Subcutaneous adipose tissue (tissue), 3 donors: ENCODE measurements around the genes FLNC and TSPAN33.

GRCh38 chr7:128830263-128831161 lies at the start of gene FLNC:
TSS of gene FLNC (plus strand) at chr7:128830406.
- PRO-cap: bidirectional peak, plus-strand start at chr7:128830429, minus-strand start at chr7:128830239; bidirectional peak, plus-strand start at chr7:128830897, minus-strand start at chr7:128830921
- RAMPAGE, long total RNA, 3 experiments: start-site peak on the plus strand in 1 of 3 experiments, at chr7:128830394-128830496 at its widest, 12 reads per replicate

GRCh38 chr7:128835210-128835626 lies 5.0 kb downstream of the FLNC start:
- PRO-cap: no peak
- RAMPAGE, long total RNA, 3 experiments: start-site peak on the plus strand in 1 of 3 experiments, at chr7:128835472-128835523 at its widest, 8 reads per replicate

- PRO-cap: no peak
- RAMPAGE, long total RNA, 3 experiments: no peak in any of the 3 experiments
Measured at GRCh38 chr7:128866572-128867234, 573 bp downstream of the ATP6V1FNB start.

DNA sequence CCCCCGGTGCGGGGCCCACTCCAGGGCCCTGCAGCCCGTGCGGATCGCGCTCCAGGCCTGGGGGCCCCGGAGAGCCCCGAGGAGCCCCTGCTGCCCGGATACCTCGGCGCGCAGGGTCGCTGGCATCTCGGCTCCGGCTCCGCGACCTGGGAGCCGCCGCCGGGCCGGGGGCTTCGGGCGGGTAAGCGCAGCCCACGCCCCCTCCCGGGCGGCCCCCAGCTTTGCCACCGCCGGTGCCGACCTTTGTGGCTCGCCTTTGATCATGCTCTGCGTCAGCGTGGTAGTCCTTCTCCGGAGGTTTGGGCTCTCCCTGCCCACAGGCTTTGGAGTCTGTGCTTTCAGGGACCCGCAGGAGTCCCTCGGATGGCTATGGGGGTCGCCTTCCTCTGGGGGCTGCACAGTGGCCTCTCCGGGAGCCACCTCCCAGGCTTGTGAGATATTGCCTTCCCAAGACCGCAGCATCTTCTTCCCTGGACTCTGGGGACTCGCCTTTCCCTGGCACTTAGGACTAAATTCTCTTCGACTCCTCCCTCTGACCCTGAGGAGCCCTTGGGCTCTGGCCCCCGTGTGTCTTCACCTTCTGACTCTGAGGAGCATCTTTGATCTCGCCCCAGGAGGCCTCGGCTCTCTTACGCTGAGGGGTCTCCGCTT lies 3.8 kb downstream of the ATP6V1FNB start:
- PRO-cap: no peak
- RAMPAGE, long total RNA, 3 experiments: no peak in any of the 3 experiments

GRCh38 chr7:128916055-128916685 lies 5.7 kb upstream of the KCP start:
- PRO-cap: no peak
- RAMPAGE, long total RNA, 3 experiments: no peak in any of the 3 experiments

GRCh38 chr7:128933566-128933973 lies 4.2 kb upstream of the IRF5 start:
- PRO-cap: no peak
- RAMPAGE, long total RNA, 3 experiments: no peak in any of the 3 experiments

DNA sequence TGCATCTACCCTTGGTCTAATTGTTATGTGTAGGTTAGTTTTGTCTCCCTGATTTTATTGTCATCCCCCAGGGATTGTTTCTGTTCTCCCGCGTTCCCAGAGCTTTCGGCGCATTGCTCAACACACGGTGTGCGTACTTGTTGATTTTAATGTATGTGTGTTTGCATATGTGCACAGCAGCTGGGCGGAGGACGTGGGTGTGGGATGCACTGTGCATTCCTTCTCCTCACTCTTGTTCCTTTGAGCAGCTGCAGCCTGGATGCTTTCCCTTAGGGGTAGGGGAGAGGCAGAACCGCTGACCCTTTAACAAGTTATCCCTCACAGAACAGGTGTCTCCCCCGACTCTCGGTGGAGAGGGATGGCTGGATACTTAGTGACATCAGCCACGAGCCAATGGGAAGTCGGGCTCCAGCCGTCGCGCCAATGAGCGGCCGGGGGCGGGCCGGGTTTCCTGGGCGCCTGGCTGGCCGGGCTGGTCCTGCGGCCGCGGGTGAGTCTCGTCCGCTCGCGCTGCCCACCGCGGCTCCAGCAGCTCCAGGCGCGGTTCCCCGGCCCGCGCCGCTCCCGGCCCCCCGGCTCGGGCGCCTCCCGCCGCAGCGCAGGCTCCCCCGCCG lies at the start of gene TSPAN33:
TSPAN33 (plus strand) TSS at position 452 of the 614 bp plus-strand sequence.
- PRO-cap: no peak
- RAMPAGE, long total RNA, 3 experiments: no peak in any of the 3 experiments

DNA sequence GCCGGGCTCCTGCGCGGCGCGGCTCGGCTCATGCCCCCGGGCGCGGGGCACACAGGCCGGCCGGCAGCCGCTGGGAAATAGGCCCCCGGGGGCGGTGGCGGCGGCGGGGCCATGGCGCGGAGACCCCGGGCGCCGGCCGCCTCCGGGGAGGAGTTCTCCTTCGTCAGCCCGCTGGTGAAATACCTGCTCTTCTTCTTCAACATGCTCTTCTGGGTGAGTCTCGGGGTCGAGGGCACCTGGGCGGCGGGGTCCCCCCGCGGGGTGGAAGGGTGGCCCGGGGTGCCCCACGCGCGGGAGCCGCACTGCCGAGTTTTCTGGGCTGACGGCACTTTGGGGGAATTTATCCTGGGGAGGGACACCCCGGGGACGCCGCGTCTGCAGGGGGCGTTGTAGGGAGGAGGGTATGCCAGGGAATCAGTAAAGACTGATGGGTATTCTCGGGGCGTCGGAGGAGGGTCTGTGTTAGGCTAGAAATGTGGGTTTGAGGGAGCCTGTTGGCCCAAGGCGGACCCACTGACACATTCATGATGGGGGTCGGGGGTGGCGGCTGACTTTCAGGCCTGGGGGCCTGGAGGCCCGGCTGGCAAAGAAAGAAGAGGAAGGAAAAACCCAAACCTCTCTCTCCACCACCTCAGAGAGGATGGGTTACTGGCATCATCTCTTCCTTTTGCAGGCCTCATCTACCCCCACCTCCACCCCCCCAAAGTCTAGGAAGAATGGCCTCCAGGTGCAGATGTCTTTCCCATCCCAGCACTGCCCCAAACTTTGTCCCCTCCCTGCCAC lies 554 bp downstream of the TSPAN33 start:
- PRO-cap: no peak
- RAMPAGE, long total RNA, 3 experiments: no peak in any of the 3 experiments

DNA sequence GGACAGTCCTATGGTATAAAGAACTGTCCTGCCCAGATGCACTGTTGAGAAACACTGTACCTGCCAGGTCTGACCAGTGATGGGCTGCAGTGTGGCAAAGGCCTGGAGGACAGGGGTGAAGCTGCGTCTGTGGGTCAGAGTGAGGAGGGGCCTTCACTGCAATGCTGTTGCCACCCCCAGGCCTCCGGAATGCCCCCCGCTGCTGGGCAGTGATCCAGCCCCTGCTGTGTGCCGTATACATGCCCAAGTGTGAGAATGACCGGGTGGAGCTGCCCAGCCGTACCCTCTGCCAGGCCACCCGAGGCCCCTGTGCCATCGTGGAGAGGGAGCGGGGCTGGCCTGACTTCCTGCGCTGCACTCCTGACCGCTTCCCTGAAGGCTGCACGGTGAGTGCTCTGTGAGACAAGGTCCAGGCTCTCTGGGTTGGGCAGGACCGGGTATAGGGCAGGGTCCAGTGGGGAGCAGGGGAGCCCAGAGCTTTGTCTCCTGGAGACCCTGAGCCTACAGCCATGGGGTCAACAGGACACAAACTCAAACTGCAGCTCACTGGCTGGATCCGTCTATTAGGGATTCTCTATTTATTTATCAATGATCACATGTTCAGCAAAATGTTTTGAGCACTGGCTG lies 14.9 kb downstream of the SMO start:
- PRO-cap: no peak
- RAMPAGE, long total RNA, 3 experiments: no peak in any of the 3 experiments

DNA sequence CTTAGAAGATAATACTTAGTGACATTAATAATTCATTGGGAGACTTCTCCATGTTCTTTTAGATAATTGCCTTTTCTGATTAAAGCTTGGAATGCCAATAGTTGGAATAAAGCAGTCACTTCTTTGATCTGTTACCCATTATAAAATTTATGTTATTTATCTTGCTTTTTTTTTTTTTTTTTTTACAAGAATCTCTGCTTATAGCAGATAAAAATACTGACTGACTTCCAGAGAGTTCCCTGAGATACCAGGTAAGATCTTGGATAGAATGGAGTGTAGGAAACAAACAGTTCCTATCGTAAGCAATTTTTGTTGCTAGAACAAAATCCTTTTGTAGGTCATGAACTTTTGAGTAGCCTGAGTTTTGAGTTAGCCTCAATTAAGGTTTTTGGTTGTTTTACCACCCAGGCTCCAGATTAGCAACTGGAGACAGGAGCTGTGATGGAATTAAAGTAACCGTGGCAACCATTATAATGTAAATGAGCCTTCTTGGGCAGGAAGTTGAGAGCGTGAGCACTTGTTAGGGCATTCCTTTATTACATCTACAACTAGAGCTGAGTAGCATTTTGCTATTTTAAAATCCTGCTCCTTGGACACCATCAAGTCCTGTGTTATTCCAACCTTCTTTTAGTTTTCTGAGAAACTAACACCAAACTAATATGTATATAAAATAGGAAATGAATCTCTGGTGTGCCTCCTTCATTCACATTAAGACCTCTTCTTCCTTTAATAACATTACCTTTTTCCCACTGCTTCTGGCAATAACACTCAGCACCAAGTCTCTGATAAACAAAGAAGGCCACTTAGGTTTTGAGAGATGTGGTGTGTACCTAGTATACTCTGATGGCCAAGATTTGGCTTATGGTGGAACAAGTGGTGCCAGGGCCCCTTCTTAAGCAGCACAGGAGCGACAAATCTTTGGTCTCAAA lies 33.8 kb downstream of the AHCYL2 start:
- PRO-cap: no peak
- RAMPAGE, long total RNA, 3 experiments: no peak in any of the 3 experiments

- PRO-cap: no peak
- RAMPAGE, long total RNA, 3 experiments: no peak in any of the 3 experiments
Measured at GRCh38 chr7:129345363-129345948, 88.8 kb upstream of the STRIP2 start.

- PRO-cap: no peak
- RAMPAGE, long total RNA, 3 experiments: no peak in any of the 3 experiments
Measured at GRCh38 chr7:129388648-129389612, 45.3 kb upstream of the STRIP2 start.

- PRO-cap: no peak
- RAMPAGE, long total RNA, 3 experiments: no peak in any of the 3 experiments
Measured at GRCh38 chr7:129416861-129417608, 17.2 kb upstream of the STRIP2 start.

GRCh38 chr7:129774077-129775212 lies 162.9 kb downstream of the NRF1 start:
- PRO-cap: no peak
- RAMPAGE, long total RNA, 3 experiments: no peak in any of the 3 experiments

DNA sequence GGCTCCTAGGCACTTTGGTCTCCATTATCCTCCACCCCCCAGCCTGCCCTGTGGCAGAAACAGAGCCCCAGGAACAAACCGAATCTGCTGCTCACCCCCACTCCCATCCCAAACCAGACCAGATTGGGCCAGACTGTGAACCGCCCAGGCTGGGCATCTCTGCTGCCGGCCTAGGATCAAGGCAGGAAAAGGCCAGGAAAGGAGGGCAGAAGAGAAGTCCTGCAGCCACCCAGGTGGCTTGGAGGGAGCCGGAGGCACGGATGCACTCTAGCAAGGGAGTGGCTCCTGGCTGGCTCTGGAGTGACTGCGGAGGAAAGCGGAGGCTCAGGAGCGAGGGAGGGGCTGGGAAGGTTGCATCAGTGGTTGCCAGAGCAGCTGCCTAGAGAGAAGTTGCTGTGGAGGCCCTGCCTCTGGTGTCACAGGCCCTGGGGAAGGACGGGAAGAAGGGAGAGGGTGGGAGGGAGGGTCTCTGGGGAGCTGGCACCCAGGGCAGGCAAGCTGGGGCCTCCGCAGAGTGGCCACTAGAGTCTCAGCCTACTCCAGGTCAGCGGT lies 164.0 kb downstream of the NRF1 start:
- PRO-cap: no peak
- RAMPAGE, long total RNA, 3 experiments: no peak in any of the 3 experiments

DNA sequence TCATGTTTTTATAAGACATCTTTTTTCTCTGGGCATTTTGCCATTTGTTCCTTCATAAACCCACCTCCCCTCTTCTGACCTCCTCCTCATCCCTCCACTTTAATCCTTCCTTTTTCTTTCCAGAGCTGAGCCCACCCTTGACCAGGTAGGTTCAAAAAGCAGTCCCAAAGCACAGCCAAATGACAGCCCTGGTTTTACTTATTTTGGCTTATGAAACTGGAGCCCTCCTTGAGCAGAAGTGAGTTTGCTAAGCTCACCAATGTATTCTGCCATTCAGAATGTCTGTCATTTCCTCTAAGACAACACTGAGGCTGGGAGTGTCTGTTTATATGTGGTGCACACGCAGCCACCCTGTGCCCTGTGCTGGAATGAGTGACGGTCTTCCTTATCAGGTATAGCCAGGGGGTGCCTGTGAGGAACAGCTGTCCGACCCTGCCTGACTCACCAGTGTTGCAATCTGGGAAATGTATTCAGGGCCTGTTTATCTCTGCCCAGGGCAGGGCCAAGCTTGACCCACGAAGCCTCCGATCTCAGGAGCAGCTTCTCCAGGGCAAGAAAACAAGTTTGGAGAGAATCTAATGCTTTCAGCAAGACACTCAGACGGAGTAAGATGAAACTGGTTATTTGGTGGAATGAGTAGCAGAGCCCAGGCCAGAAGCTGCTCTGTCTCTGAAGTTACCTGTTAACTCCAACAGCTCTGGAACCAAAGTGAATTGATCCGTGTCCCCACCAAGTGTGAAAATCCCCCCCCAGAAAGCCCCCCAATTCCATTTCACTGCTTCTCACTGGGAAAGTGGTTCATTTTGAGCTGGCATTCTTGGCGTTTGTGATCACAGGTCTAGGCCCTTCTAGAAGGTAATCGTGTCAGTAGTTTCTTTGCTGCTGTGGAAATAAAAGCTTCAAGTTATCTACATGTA lies 5.9 kb upstream of the UBE2H start:
- PRO-cap: no peak
- RAMPAGE, long total RNA, 3 experiments: no peak in any of the 3 experiments

- PRO-cap: no peak
- RAMPAGE, long total RNA, 3 experiments: no peak in any of the 3 experiments
Measured at GRCh38 chr7:130022076-130022496, 29.1 kb downstream of the ZC3HC1 start.

DNA sequence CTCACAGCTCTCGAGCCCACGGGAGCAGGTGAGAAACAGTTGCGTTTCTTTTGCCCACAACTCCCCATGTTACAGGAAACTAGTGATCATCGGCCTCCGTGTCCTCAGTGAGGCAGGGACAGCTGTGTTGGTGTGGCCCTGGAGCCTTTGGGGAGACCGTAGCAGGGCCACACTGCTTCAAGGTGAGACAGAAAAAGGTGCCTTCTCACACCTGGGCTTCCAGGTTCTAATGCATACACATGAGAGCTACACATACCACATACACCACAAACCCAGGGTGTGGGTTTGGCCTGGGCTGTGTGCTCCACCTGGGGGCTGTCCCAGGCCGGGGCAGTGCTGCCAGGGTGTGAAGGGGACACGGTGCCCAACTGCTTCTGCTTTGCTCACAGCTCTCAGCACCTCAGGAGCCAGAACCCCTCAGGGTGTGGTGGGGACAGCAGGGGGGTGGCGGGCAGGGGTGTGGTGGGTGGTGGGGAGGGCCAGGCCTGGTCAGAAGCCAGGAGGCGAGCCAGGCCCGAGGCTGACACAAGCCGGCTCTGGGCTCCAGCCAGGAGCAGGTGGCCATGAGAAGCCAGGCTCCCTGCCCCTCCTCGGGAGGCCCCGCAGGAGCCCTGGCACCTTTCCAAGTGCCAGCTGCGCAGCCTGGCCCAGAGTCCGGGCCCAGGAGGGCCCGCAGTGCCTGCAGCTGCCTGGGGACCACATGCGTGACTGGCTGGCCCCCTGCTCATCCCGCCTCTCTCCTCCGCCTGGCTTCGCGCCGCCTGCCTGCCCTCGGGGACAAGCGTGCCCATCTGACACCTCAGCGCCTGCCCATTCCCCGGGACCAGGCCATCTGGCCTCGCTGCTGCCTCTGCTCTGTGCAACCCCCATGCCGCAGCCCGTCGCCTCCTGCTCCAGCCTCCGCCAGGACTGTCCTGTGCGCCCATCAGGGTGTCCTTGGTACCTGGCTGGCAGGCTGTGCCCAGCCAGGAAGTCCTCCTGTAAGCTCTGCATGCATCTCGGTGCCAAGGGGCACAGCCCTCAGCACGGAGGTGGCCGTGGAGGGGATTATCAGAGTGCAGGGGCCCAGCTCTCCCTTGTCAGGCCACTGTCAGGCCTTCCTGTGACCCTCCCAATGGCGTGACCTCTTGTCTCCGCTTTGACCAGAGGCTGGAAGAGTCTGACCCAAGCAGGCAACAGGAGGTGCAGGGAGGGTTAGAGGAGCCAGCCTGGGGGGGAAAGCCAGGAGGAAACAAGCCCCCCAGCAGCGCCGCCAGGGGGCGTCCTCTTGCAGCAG lies 50.8 kb downstream of the TMEM209 start:
- PRO-cap: no peak
- RAMPAGE, long total RNA, 3 experiments: no peak in any of the 3 experiments

GRCh38 chr7:130314155-130314947 lies 21.4 kb downstream of the CPA4 start:
- PRO-cap: no peak
- RAMPAGE, long total RNA, 3 experiments: no peak in any of the 3 experiments

GRCh38 chr7:130369078-130369816 lies 11.0 kb upstream of the CPA1 start:
- PRO-cap: no peak
- RAMPAGE, long total RNA, 3 experiments: no peak in any of the 3 experiments